Mesenchymal stem cell of the bone marrow (primary cell): ENCODE measurements around the gene CYB5B.

- CAGE, long polyA plus RNA, result no peak
Measured at GRCh38 chr16:68359785-68360469, 49.1 kb downstream of the PRMT7 start.

DNA sequence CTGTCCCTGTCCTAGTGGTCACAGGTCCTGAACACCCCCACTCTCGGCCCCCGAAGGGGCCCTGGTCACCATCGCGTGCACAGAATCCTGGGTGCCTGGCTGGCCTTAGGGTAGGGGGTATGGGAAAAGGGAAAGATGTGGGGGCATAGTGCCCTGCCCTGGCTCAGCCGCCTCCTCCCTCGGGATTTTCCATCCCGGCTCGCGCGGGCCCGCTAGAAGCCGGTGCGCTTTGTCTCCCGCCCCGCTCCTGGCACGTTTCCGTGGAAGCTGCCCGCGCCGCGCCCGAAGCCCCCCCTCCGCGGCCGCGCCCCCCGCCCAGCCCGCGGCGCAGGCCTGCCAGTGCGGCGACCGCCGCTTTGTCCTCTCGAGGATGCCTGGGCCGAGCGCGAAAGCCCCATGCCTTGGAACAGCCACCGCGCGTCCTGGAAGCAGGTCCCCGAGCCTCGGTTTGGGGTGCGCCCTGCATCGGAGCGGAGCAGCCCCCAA, 1.5 kb downstream of the SMPD3 start:
- CAGE, long polyA plus RNA, result no peak

GRCh38 chr16:68589330-68589628, 50.2 kb downstream of the ZFP90 start:
- CAGE, long polyA plus RNA, result no peak

DNA sequence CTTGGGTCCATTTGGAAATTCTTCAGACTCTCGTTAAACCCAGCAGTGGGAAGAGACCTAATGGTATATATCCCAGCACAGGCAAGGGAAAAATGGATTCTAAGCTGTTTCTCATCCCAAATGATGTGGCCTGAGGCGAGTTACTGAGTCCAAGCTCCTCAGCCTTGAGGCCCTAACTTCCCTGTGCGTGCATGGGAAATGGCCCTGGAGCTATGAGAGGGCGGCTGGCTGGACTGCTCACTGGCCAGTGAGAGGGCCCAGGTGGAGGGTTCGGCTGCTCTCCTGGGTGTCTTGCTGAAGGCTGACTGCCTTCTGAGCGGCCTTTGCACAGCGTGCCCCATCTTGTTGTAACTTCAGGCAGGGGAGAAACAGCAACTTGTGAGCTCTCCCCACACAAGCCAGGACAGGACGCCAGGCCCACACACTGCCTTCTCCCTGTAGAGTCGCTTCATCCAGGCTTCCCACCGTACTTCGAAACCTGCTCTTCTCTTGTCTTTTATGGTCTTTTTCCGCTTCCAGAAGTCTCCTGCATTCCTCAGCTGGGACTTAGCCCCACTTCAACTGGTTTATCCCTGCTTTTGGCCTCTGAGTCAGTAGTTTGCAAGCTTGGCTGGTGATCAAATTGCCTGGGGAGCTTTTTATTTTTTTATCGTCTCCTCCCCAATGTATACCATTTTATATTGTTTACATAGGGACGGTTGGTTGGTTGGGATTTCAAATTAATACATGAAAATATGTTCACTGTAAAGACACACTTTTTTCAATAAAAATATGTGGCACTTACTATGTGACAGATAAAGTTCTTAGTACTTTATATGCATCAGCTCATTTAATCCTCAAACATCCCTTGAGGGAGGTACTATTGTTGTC, 13.4 kb downstream of the CDH3 start:
- CAGE, long polyA plus RNA, result no peak

- CAGE, long polyA plus RNA, result no peak
Measured at GRCh38 chr16:68731817-68732556, 5.1 kb upstream of the CDH1 start.

- CAGE, long polyA plus RNA, result no peak
Measured at GRCh38 chr16:68789975-68791062, 53.0 kb upstream of the TANGO6 start.

GRCh38 chr16:68985746-68986436, 119.6 kb upstream of the HAS3 start:
- CAGE, long polyA plus RNA, result no peak

DNA sequence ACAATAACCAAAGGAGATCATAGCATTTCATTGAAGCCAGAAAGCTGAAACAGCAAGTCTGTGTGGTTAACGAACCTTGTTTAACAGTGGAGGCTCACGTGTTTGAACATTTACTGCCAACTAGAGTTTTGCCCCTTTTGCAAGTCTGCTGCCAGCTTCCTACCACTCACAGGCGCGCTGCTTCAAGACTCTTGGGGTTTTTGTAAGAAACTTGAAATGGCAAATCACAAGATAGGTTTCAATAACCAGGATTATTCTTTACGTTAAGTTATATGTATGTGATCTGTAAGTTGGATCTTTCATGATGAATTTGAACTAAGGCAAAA, 1.2 kb downstream of the SNTB2 start:
- CAGE, long polyA plus RNA, result no peak

- CAGE, long polyA plus RNA, result no peak
Measured at GRCh38 chr16:69424002-69425122, at the start of gene CYB5B. CYB5B (plus strand) TSS chr16:69424619.

DNA sequence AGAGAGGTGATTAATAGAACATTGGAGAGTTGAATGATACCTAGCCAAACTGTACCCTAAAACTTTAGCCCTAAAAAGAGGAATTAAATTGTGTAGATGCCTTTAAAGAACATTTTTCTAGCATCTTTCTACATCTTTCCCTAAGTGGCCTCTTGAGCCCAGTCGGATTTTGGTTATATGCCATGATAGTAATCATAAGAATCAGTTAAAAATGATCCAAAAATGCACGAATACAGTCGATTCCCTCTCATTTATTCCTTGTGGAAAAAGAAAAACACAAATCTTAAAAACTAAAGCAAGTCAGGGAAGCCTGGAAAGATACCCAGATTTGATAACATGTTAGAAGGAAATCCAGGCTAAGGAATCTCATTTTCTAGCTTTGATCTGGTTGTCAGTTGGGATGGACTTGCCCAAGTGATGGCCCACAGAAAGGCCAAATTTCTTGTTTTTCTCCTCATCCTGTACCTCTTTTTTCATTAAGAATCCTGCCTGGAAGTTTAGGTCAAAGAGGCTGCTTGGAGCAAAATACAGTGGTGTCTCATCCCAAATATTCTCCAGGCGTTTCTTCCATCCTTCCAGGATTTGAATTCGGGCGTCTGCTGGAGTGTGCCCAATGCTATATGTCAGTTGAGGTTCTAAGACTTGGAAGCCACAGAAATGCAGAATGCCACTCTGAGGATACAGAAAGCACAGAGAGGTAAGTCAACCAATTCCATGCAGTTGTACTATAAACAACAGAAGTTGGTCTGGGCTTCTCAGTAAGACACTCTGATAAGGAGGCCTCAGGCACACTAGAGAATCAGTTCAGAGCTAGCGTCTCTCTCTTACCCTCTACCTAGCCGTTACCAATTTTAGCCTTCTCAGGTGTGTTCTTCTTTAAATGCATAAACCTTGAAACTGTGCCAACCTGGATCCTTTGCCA, 15.5 kb downstream of the NQO1 start:
- CAGE, long polyA plus RNA, result no peak

GRCh38 chr16:69798549-69798886, 36.4 kb downstream of the WWP2 start:
- CAGE, long polyA plus RNA, result no peak

- CAGE, long polyA plus RNA, result no peak
Measured at GRCh38 chr16:69838327-69838931, 76.3 kb downstream of the WWP2 start.

DNA sequence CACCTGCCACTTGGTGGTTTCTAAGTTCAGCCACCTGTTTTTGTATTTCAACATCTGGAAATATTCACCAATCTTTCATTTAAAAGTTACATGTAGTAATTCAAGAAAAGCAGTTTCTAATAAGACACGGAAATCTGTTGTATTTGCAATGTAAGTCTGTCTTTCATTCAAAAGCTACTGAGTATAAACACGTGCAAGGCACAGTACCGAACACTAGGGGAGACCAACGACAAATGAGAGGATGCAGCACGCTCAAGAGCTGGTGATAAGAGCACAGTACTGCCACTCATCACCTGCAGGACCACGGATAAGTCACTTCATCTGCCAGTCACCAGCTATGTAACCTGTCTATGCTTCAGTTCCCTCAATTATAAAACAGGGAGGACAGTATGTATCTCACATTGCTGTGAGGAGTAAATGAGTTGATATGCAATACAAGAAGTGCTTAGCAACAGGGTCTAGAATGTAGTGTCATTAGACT, 67.1 kb downstream of the CLEC18A start:
- CAGE, long polyA plus RNA, result no peak

DNA sequence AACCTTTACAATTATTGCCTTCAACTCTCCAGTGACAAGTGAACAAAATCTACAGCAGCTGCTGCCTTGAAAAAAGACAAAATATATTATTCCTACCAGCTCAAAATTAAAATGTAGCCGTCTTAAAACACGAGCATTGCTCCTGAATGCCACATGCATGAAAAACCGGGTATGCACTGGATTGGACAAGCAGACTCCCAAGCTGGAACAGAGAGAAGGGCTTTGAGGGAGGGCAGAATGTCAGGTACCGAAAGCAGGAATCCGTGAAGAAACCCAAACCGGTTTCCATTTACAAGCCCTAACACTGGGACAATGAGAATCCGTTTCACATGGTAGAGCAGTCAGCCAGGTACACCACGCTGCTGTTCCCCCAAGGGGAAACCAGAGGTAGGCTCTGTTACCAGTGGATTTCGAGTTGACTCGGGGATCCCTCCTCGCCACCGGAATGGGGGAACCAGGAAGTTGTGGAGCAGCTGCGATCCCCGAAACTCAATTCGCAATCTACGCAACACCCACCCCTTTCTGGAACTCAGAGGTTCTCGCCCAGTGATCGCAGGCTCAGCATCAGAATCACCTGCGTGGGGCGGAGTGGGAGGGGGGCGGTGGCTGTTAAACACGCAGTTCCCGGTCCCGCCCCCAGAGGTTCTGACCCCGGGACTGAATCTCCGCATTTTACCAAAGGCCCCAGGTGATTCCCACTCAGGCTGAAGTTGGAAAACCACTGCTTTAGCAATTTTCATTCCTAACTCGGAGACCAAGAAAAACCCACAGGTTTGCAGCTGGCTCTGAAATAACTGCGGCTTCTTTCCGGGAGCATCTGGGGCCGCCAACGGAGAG, 49.3 kb upstream of the PDPR start:
- CAGE, long polyA plus RNA, result no peak

GRCh38 chr16:70380228-70380400, 33.4 kb downstream of the DDX19A start:
- CAGE, long polyA plus RNA, result no peak

GRCh38 chr16:70403793-70404304, 35.1 kb downstream of the ST3GAL2 start:
- CAGE, long polyA plus RNA, result no peak

- CAGE, long polyA plus RNA, result no peak
Measured at GRCh38 chr16:70575525-70576883, 52.4 kb downstream of the SF3B3 start.

- CAGE, long polyA plus RNA, result no peak
Measured at GRCh38 chr16:70647051-70647250, 592 bp downstream of the IL34 start.

- CAGE, long polyA plus RNA, result no peak
Measured at GRCh38 chr16:70673851-70674653, 11.8 kb downstream of the MTSS2 start.

GRCh38 chr16:70688910-70689402, 3.1 kb upstream of the MTSS2 start:
- CAGE, long polyA plus RNA, result no peak